HEK293 (cell line): Measurements from ENCODE around the gene MAPKAPK2.

- PRO-cap, result no peak
- RRBS, 2 experiments, result no CpG with 5 or more reads among the region's 6 CpGs
Observed at GRCh38 chr1:204959161-204959610, 83.8 kb upstream of the CNTN2 start.

- PRO-cap, result no peak
- RRBS, 2 experiments, result no CpG with 5 or more reads among the region's 5 CpGs
Observed at GRCh38 chr1:204990534-204991097, 52.4 kb upstream of the CNTN2 start.

- PRO-cap, result no peak
- RRBS, 2 experiments, result no CpG with 5 or more reads among the region's 7 CpGs
Observed at GRCh38 chr1:205037761-205037960, 5.4 kb upstream of the CNTN2 start.

GRCh38 chr1:205049487-205049784 is 6.4 kb downstream of the CNTN2 start:
- PRO-cap, result no peak
- RRBS, 2 experiments, result 80% methylated on average over 1 of the region's 6 CpGs; no CpG with 5 or more reads in 1 of the 2 experiments

DNA sequence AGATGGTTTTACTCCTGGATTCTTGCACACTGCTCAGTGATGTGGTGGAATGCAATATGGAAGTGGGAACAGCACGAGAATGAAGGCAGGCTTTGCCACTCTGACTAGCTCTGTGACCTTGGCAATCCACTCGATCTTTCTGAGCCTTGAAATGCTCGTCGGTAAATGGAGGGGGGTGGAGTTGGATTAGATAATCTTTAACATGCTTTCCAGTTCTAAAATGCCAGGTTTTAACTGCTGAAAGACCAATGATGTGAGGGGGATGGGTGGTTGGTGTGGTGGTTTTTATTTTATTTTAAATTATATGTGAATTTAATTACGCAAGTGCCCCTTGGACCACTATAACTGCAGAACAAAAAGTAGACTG is 20.2 kb downstream of the DSTYK start:
- PRO-cap, result no peak
- RRBS, 2 experiments, result no CpG with 5 or more reads among the region's 5 CpGs

DNA sequence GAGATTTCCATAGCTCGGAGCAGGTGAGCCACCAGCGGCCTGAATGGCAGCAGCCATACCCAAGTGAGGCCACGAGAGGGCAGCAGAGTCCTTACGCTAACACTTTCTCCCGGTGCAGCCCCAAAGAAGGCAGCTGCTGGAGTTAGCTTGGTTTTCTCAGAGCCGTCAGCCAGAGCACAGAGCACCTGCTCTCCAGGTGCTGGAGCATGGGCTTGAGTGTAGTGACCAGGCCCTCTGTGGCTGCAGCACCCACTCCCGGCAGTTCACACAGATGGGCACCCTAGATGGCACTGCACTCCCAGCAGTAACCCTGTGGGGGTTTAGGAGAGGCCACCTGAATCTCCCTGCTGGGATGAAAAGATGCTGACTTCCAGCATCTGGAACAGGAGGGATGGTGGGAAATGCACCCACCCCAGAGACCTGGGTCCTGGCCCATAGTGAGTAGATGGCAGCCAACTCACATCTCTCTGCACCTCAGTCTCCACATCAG is 45.9 kb downstream of the TMCC2 start:
- PRO-cap, result no peak
- RRBS, 2 experiments, result no CpG with 5 or more reads among the region's 7 CpGs

- PRO-cap, result no peak
- RRBS, 2 experiments, result no CpG with 5 or more reads among the region's 8 CpGs
Observed at GRCh38 chr1:205318405-205319095, 3.0 kb downstream of the NUAK2 start.

- PRO-cap, result unidirectional peak, minus-strand start at chr1:205376364
- RRBS, 2 experiments, result no CpG with 5 or more reads among the region's 5 CpGs
Observed at GRCh38 chr1:205376180-205376694, 19.5 kb upstream of the KLHDC8A start.

DNA sequence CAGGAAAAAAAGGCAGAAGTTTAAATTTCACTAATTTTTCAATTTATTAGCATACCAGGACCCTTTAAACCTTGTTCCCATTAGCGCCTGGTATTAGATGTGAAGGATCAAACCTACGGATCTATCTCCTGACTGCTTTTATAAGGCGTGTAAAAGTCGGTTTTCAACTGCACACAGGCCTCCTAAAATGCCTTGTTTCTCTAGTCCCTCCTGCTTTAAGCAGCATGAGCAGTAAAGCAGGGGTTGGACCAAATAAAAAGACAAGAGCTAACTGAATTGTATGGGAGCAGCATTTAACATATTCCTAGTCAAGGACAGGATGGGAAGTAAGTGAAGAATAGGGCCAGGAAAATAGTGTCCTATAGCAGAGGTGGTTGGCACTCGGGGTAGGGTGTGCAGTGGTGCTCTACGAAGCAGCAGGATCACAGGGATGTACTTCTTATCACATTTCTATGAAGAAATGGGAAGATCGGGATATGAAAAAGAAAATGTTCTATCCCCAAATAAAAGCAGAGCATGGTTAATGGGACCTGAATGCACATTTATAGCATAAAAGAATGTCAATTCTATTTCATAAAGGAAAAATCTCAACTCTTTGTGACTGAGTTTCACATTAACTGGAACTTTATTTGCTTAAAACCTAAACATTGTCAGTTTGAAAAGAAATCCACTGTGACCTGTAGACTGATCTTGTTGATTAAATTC is 33.1 kb downstream of the NUCKS1 start:
- PRO-cap, result no peak
- RRBS, 2 experiments, result no CpG with 5 or more reads among the region's 7 CpGs

DNA sequence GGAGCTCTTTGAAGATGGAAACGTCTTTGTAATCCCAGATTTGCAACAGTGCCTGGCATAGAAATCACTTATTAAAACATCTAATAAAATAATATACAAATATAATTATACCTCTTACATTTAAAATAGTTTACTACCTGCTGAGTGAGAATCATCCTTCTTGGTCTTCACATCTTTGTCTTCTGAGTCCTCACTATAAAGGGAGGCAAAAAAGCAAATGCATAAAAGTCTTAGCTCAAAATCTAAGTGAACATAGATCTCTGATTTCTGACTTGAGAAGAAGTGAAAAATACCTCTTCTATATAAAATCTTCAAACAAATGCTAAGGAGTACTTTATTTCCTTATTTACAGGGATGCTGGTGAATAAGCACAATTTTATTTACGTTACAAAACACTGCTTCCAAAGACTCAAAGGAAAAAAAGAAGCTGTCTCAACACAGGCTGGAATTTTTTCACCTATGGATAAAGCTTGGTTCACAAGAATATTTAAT is 26.1 kb downstream of the NUCKS1 start:
- PRO-cap, result no peak
- RRBS, 2 experiments, result no CpG with 5 or more reads among the region's 2 CpGs

DNA sequence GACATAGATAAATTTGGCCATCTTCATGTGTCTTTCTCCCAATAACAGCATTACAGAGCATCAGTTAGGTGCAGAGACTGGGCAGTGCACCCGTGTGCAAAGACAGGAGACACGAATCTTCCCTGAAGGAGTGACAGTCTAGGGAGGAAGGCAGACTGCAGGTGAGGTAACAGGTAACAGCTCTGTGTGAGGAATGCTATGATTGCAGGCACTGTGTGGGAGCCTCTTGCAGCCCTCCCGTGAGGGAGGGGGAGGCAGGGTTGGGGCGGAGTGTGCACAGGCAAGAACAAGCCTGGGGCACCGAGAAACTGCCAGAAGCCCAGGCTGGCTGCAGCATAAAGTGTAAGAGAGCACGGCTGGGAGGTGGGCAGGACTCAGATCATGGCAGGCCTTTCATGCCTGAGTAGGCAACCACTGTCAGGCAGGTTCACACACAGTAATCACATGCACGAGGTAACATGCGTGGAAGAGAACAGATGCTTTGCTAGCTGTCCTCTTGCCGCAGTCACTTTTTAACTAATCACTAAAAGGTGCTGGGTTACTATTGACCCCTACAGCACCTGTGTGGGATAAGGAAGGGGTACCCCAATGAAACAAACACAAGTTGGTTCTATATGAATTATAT is 11.3 kb upstream of the RHEX start:
- PRO-cap, result no peak
- RRBS, 2 experiments, result no CpG with 5 or more reads among the region's 9 CpGs

- PRO-cap, result no peak
- RRBS, 2 experiments, result no CpG with 5 or more reads among the region's 66 CpGs
Observed at GRCh38 chr1:206203945-206204743, 803 bp downstream of the SRGAP2 start.

GRCh38 chr1:206431217-206431943 is 38.9 kb upstream of the IKBKE start:
- PRO-cap, result no peak
- RRBS, 2 experiments, result no CpG with 5 or more reads among the region's 4 CpGs

DNA sequence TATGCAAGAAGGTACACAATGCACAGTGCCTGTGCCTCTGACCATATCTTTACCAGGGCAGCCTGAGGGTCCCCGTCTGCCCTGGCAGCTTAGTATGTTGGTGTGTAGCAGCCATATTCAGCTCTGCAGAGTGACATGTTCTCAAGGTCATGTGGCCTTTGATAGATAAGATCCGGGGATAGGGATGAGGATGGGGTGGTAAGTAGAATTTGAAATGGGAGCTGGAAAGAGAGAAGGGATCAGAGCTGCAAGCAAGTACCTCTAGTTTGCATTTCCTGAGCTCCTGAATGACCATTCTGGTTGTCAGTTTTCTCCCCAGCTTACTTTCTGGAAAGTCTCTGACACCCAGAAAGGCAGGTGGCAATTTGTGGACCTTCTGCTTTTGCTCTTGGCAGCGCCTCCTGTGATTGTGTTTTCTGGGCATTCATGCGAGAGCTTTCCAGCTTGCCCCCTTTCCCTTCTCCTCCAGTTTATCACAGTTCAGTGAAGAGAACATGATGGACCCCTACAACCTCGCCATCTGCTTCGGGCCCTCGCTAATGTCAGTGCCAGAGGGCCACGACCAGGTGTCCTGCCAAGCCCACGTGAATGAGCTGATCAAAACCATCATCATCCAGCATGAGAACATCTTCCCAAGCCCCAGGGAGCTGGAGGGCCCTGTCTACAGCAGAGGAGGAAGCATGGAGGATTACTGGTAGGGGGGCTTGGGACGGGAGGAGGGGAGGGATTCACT is 24.5 kb upstream of the IKBKE start:
- PRO-cap, result no peak
- RRBS, 2 experiments, result no CpG with 5 or more reads among the region's 10 CpGs

GRCh38 chr1:206487015-206487309 is 16.7 kb downstream of the IKBKE start:
- PRO-cap, result no peak
- RRBS, 2 experiments, result no CpG with 5 or more reads among the region's 3 CpGs

DNA sequence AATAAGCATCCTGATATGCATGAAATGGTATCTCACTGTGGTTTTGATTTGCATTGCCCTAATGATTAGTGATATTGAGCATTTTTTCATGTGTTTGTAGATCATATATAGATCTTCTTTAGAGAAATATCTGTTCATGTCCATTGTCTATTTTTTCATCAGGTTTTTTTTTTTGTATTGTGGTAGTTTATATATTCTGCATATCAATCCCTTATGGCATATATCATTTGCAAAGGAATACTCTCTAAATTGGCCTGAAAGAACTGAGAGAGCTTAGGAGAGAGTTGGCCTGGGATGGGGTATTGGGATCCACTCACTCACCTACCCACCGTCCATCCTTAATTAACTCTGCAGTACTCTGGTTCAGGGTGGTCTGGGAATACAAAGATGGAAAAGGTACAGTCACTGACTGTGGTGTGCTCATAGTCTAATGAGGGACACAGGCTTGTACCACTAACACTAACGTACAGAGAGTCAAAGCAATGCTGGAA is 41.1 kb downstream of the EIF2D start:
- PRO-cap, result no peak
- RRBS, 2 experiments, result no CpG with 5 or more reads among the region's 2 CpGs

GRCh38 chr1:206684471-206685009 is at the start of gene MAPKAPK2:
TSS of gene MAPKAPK2 (plus strand) at chr1:206684905.
- PRO-cap, result bidirectional peak, plus-strand start at chr1:206684905, minus-strand start at chr1:206684808
- RRBS, 2 experiments, result 1 to 4% methylated on average over 7 to 17 of the region's 39 CpGs

DNA sequence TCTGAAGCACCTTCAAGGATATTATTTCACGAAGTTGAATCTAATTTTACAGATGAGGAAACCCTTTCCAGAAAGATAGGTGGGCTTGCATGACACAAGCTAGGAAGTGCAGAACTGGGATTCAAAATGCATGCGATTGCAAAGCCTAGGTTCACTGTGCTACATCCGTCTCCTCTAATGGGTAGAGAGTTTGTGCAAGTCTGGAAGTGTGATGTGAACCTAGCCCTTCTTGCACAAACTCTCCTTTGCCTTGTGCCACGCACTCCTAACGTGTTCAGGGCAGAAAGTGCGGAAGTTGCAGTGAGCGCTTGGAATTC is 40.2 kb downstream of the MAPKAPK2 start:
- PRO-cap, result no peak
- RRBS, 2 experiments, result no CpG with 5 or more reads among the region's 7 CpGs

GRCh38 chr1:206733153-206734040 is 37.2 kb upstream of the IL19 start:
- PRO-cap, result no peak
- RRBS, 2 experiments, result no CpG with 5 or more reads among the region's 15 CpGs

- PRO-cap, result no peak
- RRBS, 2 experiments, result no CpG with 5 or more reads among the region's 4 CpGs
Observed at GRCh38 chr1:206905322-206906151, 8.3 kb downstream of the IL24 start.